Left cardiac atrium (tissue), 1 donor: ENCODE measurements around the gene YTHDF1.

DNA sequence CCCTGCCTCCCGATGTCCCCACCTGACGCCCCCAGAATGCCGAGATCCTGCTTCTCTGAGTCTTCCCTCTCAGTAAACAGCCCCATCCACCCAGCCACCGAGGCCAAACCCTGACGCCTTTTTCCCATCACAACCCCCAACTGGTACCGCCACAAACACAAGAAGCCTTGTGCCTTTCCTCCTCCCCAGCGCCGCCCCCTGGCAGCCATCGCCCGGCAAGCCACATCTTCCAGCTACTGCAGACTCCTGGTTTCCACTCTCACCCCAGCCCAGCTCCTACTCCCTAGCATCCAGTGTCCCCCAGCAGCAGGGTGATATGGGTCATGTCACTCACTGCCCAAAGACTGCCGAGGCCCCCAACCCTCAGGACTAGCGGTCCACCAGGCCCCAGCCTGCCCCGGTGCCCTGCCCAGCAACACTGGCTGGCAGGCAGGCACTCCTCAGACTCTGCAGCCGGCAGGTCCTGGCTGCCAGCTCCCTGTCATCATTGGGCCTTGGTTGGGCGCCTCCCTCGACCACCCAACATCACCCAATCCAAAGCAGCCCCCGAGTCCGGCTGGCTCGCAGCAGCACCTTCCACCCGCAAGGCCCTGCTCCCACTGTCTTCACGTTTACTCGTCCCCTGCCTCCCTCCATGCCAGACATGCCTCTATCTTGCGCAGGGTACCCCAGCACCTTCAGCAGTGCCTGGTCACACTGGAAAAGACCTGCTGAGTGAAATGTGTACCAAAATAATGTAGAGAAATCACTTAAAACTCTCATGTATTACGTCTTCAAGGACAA, 11.1 kb downstream of the TCFL5 start:
- PRO-cap: no peak

GRCh38 chr20:62885997-62886715, 24.5 kb upstream of the TCFL5 start:
- PRO-cap: no peak

DNA sequence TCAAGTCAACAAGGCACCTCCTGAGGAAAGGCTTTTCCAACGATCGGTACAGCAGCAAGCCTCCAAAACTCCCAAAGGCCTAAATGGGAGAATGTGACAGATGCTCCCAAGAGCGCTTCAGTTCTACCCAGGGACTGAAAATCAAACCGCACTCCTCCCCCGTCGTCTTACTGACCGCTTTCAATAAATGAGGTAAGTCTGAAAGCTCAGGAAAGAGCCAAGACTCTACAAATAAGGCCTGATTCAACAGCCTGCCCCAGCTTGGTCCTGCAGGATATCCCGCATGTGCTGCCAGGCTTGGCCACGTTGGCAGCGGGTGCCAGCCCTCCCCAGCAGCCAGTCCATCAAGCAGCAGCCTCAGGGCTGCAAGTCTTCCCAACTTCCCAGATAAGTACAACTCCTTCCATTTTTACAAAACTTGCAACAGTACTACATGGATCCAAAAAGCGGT, 28.3 kb downstream of the DIDO1 start:
- PRO-cap: no peak

DNA sequence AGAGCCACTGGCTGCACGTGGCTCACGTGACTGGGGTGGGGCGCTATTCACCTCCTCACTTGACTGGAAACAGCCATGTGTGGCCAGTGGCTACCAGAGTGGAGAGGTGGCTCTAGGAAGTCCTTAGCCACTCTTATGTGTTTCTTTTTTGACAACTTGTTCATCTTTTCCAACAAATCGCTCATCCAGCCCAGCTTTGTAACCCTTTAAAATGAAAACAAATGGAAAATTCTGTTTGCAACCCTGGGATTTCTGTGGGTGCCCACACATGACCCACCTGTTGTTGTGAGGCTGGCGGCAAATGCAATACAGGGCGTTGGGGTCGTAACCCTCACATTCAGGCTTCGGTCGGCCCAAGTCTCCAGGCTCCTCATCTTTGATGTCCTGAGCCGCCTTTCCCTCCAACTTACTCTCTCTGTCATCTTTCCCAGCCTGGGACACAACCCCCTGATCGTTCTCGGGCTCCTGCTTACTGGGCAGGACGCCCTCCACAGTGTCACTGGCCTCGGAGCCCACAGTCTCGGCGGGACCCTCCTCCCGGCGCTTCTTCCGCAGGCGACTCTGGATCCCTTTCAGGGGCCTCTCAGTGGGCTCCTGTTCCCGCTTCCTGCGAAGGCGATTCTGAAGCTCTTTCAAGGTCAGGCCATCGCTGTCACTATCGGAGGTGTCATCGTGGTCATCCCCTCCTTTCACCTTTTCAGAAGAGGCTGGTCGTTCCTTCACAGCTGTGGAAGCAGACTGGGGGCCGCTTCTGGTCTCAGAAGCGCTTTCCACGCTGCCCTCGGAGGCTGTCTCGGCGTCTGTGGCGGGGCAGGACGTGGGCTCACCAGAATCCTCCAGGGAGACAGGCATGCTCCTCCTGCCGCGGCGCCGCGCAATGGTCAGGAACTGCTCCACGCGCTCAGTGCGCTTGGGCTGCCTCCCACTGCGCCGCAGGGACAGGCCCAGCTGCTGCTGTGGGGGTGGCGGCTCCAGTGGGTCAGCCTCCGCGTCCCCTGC, 15.5 kb downstream of the DIDO1 start:
- PRO-cap: no peak

DNA sequence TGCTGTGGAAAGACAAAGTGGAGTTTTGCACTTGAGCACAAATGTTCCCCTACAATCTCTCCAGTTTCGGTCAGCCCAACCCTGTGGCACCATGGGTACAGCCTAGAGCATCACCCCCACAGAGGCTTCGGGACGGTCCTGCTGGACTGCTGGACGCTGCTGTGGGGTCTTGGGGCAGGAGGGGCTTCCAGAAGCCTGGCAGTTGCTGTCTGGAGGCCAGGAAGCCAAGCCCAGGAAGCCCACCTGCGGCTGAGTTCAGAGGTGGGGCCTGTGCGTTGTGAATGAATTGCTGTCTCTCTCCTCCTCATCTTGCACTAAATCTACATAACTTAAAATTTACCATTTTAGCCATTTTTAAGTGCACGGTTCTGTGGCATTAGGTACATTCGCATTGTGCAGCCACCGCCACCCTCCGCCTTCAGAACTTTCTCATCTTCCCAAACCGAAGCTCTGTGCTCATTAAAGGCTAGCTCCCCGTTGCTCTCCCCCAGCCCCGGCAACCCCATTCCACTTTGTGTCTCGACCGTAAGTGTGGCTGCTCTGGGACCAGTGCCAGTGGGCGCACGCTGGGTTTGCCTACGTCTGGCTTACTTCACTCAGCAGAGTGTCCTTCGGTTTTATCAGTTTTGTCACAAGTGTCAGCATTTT, 16.5 kb downstream of the SLC17A9 start:
- PRO-cap: no peak

- PRO-cap: no peak
These were observed 95.3 kb upstream of the BHLHE23 start for GRCh38 chr20:63101647-63102968.

GRCh38 chr20:63206670-63207300, 9.1 kb downstream of the YTHDF1 start:
- PRO-cap: no peak

GRCh38 chr20:63215851-63216546, at the start of gene YTHDF1:
YTHDF1 (minus strand) TSS chr20:63216131.
- PRO-cap: bidirectional peak, plus-strand start at chr20:63216347, minus-strand start at chr20:63216165

DNA sequence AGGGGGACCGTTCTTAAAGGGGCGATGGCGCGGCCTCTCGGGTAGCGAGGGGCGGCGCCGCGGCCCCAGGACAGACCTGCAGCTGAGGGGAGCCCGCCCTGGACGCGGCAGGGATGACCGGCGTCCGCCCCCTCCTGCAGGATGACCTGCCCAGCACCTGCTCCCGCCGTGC, 295 bp upstream of the NKAIN4 start:
- PRO-cap: no peak

GRCh38 chr20:63321120-63321838, 28.3 kb downstream of the COL20A1 start:
- PRO-cap: no peak

DNA sequence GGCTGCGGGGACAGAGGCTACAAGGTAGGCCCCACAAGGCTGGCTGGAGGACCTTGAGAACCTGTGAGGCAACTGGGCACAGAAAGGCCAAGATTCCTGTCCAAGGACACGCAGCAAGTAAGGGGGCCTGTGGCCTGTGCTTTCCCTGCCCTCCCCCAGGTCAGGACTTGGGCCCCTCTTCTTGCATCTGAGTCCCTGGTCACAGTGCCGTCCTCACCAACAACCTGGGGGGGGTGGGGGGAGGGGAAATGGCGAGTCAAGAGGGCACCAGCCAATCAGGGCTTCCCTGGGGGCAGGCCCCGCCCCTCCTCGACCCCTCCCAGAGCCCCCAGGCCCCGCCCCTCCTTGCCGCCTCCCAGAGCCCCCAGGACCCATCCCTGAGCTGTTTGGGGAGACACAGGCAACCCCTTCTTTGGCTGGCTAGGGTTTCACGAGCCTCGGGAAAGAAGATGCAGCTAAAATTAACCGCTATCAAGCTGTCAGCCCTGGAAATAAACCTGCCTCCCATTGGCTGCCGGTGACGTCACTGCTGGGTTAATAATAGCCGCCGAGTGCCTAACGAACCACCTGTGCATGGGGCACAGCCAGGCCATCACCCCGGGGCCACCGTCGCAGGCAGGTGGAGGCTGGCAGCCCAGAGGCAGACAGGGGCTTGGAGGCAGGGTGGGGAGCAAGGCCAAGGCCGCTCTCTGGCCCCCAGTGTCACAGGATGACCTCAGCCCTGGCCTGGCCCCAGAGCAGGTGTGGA, 3.0 kb upstream of the EEF1A2 start:
- PRO-cap: unidirectional peak, minus-strand start at position 189 of the sequence; bidirectional peak, plus-strand start at position 566 of the sequence, minus-strand start at position 414 of the sequence

- PRO-cap: bidirectional peak, plus-strand start at chr20:63537910, minus-strand start at chr20:63537823
These were observed 680 bp upstream of the PTK6 start for GRCh38 chr20:63537629-63538482.

- PRO-cap: no peak
These were observed 6.2 kb downstream of the FNDC11 start for GRCh38 chr20:63560035-63560742.

DNA sequence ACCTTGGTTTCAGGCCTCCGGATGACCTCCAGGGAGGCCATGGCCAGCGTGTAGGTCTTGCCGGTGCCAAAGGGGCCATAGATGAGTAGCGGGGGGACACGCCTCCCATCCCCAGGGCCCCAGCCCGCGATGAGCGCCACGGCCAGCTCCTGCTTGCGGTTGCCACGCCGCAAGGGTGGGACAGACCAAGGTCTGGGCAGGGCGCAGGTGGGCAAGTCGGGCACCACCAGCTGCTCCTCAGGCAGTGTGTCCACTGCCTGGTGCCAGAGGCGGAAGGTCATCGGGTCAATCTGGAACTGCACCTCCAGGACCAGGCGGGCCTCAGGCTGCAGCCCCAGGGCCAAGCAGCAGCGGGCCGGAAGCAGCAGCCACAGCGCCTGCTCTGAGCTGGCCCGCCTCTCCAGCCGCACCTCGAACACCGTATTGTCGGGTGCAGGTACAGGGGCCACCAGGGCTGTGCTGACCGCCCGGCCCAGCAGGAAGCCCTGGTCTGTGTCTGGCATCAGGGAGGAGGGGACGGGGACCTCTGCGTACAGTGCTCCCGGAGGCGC, 5.6 kb downstream of the HELZ2 start:
- PRO-cap: no peak

- PRO-cap: no peak
These were observed 9.0 kb upstream of the HELZ2 start for GRCh38 chr20:63582941-63583562.

DNA sequence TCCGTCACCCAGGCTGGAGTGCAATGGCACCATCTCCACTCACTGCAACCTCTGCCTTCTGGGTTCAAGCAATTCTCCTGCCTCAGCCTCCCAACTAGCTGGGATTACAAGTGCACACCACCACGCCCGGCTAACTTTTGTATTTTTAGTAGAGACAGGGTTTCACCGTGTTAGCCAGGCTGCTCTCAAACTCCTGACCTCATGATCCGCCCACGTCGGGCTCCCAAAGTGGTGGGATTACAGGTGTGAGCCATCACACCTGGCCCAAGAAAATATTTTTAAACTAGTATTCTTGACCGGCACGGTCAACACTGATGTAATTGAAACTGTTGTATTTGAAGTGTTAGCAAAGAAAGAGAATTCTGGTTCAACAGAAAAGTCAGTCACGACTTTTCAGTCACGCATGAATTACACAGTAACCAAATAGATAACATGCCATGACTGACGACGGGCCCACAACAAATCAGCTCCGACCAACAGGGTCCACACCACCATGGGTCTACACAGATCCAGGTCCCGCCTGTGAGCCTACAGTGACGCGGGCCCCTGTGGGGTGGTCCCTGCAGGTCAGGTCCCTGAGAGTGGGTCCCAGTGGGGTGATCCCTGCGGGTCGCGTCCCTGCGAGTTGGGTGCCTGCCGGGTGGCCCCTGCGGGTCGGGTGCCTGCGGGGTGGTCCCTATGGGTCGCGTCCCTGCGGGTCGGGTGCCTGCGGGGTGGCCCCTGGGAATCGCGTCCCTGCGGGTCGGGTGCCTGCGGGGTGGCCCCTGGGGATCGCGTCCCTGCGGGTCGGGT, 1.1 kb downstream of the GMEB2 start:
- PRO-cap: no peak

GRCh38 chr20:63627857-63629078, 1.4 kb upstream of the GMEB2 start:
- PRO-cap: bidirectional peak, plus-strand start at chr20:63628496, minus-strand start at chr20:63628399

DNA sequence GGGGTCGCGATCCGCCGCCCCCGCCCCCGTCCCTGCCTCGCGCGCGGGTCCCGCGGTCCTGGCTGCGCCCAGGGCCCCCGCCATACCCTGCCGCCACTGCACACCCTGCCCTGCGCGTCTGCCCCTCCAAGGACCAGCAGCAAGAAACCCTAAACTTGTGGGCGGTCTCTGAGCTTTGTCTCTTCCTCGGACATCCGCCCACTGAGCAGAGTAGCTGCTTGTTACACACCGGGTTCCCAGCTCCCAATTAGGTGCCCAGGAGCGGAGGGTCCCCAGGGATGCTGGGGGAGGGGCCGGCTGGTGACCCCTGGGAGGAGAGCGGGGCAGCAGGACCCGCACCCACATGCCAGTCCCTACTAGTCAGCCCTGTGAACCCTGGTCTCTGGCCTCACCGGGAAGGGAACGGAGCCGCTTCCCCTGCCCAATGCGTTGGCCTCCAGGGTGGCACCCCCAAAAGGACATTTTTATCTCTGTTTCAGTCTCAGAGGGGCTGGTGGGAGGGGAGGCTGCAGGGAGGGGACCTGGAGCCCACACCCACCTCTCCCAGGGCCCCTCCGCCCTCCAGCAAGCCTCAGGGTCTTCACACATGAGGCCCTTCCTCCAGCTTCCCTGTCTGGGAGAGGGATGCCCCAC, 10.6 kb downstream of the STMN3 start:
- PRO-cap: no peak

GRCh38 chr20:63688953-63689210, 7.6 kb upstream of the TNFRSF6B start:
- PRO-cap: no peak

DNA sequence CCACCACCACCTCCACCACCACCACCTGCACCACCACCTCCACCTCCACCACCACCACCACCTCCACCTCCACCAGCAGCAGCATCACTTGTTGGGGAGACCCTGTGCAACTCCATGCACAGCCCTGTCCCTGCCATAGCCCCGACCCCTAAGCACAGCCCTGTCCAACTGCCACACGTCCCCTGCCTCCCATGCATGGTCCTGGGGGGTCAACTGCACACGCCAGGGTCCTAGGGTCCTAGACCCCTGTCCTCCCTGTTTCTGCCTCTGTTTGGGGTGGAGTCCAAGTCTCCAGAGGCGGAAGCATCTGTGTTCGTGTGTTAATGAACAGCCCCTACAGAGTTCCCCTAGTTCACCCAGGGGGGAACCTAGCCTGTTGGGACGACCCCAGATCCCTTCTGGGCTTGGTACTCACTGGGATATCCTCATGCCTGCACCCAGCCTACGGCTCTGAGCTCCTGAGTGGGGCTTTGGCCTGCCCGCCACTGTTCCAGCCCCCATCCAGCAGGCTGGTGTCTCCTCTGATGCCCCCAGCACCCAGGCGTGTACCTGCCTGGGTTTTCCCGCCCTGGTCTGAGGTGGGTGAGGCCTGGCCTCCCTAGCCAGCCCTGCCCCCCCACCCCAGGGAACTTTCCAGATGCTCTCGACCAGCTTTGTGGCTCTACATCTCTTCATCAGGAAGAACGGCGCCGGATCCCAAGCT, 2.6 kb upstream of the TNFRSF6B start:
- PRO-cap: no peak